Bronchus fibroblast of lung (primary cell): ENCODE measurements around the genes PTGFR, IFI44, ADGRL2 and SAMD13.

GRCh38 chr1:78250261-78250943, 204.6 kb downstream of the GIPC2 start:
- RAMPAGE, long total RNA = no peak

DNA sequence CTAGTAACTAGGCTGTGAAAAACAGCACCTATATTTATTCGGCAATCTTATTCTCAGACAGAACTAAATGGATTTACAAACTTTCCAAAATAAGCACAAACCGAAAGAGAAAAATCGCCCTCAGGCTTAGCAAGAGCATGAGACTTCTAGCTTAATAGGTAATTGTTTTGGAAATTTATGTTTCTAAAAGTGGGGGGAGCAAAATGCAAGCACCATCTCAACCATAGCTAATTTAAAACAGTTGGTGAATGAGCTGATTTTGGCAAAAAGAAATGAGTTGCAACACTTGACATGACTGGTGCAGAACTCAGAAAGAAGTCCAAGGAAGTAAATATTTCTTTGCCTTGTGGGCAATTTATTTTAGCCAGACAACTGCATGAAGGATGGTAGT, 71.5 kb upstream of the PTGFR start:
- RAMPAGE, long total RNA = no peak

DNA sequence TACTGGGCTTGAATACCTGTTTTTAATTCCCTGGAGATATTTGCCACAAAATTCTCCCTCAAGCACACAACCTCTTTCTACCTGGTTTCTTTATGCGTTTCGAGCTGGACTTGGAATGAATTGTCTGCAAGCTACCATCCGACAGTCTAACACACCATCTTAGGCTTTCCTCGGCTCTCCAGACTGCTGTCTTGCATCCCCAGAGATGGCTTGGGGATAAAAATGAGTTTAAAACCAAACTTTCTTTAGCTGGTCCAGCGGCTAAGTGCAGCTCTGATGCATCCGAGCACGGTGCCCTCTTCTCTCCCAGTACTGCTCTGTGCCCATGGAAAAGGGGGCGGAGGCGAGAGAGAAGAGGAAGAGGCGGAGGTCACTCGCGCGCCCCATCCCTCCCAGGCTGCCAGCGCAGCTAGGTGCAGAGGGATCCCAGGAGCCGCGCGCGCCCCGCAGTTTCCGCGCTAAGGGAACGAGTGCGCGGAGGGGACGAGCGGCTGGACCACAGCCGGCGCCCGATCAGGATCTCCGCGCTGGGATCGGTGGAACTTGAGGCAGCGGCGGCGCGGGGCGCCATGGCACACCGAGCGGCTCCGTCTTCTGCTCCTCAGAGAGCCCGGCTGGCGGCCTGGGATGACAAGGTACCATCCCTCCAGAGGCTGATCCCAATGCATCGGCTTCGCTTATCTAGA, at the start of gene PTGFR:
Gene PTGFR (plus strand): TSS at position 373 of the 686 bp plus-strand sequence.
- RAMPAGE, long total RNA = start-site peak on the plus strand centred at position 399 of the sequence, 36 bp wide, 197 and 137 reads in 2 replicates

- RAMPAGE, long total RNA = no peak
These were observed 2.6 kb upstream of the IFI44L start for GRCh38 chr1:78617699-78617961.

- RAMPAGE, long total RNA = no peak
These were observed 3.2 kb downstream of the IFI44L start for GRCh38 chr1:78623493-78623896.

- RAMPAGE, long total RNA = no peak
These were observed 7.5 kb upstream of the IFI44 start for GRCh38 chr1:78642046-78642697.

DNA sequence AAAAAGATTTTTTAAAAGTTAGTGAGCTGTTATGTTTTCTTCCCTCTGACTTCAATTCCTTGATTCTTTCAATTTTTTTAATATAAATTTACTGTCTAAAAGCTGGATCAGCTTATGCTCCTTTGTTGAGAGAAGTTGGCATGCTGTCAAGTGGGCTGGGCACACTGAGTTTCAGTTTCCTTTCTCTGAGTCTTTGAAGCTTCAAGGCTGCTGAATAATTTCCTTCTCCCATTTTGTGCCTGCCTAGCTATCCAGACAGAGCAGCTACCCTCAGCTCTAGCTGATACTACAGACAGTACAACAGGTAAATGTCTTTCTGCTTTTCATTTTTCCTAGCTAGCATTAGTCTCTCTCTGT, at the start of gene IFI44:
Gene IFI44 (plus strand): TSS at position 230 of the 357 bp plus-strand sequence.
- RAMPAGE, long total RNA = no peak

DNA sequence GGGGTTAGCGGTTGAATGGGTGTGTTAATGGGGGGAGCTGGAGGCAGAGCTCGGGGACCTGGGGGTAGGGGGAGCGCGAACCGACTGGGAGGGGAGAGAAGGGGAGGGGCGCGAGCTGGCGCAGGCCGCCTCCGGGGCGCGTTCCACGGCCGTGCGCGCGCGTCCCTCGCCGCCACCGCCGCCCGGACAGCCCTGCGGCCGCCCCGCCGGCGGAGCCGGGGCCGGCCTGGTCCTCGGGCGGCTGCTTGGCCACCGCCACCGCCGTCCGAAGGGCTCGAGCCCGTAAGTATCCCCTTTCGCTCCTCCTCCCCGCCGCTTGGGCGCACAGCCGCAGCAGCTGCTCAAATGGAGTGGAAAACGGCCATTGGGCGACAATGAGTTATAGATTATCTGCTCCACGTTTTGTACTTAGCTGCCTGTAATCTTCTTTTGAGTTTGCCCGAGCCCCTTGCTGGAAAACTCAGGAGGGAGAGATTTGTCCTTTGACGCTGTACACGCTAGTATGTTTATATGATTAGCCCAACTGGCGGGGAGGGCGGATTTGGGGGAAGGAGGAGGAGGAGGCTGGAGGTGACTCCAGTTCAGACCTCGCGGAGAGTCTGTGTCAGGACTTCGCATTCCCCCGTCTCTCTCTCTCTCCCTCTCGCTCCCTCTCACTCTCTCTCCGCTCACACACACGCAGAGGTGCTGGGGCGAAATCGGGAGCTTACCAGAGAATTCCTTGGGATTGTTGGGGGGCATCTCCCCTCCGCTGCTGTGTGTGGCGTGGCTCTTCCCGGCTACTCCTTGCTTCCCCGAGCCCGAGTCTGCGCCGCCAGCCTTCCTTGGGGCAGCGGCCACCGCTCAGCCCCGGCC, at the start of gene ADGRL2:
Gene ADGRL2 (plus strand): TSS at position 148 of the 855 bp plus-strand sequence.
- RAMPAGE, long total RNA = start-site peak on the plus strand centred at position 207 of the sequence, 45 bp wide, 9 and 15 reads in 2 replicates

- RAMPAGE, long total RNA = no peak
These were observed 490.6 kb downstream of the TTLL7 start for GRCh38 chr1:83508328-83508822.

DNA sequence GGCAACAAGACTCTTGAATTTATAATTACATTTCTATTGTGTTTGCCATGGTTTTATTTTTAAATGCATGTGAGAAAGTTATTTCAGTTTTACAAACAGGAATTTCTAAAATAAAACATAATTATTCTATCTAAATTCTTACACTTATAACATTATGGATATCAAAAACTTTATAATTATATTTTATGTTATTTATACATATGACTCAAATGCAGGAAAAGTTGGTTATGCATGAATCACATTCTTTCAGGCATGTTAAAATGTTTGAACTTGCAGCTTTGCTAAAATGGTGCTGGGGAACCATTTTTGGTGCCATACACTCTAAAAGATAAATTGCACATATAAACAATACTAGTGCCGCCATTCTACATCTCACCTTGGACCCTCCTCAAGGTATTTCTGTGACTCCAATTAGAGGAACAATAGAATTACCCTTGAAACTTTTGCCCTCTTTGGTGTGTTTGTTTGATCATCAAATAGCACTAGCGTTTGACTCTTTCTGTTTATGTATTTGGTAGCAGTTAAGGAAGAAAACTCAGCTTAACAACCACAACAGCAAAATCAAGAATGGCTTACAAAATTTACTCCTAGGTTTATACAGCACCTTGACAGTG, 962 bp downstream of the PRKACB start:
- RAMPAGE, long total RNA = no peak

- RAMPAGE, long total RNA = no peak
These were observed 2.2 kb downstream of the PRKACB start for GRCh38 chr1:84146282-84146642.

DNA sequence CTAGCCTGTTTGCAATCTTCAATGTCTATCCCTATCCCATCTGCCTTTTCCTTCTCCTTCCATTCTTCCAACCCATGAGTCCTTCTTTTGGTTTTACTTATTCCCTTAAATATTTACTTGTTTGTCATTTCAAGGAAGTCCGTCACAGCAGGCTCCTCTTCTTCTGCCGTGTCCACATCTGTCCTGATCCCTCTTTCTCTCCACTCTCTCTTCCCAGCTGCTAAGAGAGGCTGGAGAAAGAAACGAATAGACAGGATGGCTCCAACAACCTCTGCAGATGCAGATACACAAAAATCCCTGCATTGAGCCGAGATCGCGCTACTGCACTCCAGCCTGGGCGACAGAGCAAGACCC, 4.0 kb upstream of the SAMD13 start:
- RAMPAGE, long total RNA = no peak

DNA sequence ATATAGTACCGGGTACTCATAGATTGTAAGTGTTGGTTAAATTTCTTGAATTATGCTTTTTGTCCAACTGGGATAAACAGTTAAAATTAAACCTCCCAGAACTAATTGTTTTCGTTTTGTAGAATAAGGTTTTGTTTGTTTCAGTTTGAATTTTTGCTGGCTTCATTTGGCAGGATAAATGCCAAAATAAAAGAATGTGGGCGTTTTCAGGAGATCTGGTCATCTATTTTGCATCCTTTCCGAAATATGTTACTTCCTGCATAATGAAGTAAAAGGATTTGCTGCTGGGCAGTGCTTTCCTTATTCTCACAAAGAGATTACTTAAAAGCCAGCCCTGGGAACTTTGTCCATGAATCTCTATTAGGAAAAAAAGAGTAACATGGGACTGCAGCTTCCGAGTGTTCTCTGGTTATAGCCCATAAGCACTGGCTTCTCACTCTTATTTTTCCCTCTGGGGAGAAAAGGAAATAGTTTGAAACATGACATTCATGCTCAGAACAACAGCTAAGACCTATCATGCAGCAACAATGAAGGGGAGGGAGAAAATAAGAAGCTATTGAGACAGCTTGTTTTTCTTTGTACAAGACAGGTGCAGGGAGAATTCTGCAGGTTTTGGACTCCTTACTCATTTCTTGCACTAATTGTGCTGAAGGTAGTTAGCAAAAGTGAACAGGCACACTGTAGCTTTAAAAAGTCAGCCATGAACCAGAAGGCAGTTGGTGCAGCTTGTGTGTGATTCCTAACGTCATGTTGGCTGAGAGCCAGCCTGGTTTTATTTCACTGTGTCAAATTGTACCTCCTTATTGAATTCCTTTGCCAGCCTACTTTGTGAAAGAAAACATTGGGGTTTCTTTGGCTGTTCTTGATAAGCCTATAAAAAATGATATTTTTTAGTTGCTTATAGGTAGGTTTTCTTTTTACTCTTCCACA, at the start of gene SAMD13:
Gene SAMD13 (plus strand): TSS at position 811 of the 930 bp plus-strand sequence.
- RAMPAGE, long total RNA = no peak

DNA sequence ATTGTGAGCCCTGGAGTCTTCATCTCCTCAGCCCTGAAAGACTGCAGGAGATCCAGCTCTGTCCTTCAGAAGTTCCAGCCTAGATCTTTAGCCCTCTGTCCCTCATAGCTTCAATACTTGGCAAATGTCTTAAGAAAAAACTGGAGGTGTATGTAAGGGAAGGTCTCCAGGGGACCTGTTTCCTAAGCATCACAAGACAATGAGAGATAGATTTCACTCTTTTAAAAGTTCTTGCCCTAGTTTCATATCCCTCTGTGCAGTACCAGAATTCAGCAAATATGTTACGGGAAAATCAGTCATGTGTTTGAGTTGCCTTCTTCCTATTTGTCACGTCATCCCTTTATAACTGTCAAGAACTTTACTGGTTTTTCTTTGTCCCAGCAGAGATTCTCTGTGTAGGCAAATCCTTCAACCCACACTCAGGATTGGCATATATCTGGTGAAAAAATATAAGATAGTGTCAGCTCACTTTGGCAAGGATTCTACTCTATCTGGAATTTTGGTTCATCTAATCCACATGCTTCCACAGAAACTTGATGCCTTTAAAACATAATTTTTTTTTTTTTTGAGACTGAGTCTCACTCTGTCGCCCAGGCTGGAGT, 32.3 kb downstream of the DNASE2B start:
- RAMPAGE, long total RNA = no peak

DNA sequence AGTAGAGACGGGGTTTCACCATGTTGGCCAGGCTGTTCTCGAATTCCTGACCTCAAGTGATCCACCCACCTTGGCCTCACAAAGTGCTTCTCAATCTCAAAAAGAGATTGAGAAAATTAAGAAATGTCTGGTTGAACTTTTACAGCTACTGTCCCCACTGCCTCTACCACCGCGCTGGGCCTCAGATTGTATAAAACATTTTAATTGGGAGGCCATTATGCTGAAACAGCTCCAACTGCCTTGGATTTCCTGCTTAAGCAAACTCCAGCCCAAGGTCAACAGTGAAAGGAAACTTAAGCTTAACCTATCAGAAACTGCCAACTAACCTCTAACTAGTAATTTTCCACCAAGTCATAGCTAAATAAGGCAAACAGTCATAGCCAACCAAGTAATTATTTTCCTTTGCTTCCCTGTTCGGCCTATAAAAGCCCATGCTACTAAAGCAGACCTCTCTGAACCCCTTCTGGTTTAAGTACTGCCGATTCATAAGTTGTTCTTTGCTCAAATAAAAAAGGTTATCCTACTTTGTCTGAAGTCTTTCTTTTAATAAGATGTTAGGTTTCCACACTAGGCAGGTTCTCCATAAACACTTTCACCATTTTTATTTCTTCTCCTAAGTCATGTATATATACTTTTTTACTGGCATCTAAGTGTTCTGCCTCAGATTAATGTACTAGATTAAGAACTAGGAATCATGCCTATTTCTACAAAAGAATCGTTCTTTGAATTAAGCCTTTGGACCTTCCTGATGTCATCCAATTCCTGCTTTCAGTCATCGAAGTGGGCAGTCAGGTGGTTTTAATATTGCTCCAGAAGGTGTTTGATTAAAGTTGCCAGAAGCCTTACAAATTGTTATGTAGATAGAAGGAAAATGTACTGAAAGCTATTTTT, 1.1 kb downstream of the CTBS start:
- RAMPAGE, long total RNA = no peak

DNA sequence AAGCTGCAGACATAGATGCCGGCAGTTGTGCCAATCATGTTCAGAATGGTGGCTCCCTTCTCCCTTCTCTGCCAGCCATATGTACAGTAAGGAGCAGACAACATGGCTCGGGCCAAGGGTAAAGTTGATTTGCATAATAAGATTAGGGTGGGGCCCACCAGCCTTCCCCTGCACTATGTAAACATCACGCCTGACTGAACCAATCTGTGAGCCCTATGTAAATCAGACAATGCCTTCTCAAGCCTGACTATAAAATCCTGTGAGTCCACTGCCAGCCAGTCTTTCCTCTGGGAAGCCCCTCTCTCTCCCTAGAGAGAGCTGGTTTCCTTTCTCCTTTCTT, 9.0 kb upstream of the CTBS start:
- RAMPAGE, long total RNA = no peak

DNA sequence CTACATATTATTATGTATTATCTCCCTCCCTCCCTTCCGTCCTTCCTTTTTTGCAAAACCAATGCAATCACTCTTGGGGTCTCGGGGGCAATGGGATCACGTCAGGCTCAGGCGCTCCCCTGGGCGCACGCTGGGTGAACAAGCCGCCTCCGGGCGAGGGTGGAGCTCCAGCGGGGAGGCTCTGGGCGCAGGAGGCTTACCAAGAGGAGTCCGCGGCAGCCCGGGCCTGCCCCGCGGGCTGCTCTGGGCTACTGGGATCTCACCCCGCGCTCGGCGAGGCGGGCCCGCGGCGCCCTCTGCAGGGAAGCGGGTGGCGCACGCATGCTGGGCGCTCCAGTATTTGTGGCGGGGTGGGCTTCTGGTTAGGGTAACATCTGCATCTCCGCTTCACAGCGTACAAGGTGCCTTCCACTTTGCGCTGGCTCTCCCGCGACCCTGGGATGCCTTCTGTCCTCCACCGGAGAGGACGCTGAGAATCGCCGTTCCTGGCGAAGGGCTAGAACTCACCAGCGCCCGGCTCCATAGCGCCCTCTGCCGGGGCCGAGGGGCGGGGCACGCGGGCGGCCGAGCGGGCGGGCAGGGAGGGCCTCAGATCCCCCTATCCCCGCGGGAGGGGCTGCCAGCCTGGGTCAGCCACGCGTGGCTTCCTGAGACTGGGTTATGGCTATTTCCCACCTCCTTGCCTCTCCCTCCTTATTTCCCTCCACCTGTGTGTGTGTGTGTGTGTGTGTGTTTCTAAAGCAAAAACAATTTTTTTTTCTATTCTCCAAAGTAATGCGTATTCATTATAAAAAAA, 46.5 kb upstream of the CTBS start:
- RAMPAGE, long total RNA = no peak

DNA sequence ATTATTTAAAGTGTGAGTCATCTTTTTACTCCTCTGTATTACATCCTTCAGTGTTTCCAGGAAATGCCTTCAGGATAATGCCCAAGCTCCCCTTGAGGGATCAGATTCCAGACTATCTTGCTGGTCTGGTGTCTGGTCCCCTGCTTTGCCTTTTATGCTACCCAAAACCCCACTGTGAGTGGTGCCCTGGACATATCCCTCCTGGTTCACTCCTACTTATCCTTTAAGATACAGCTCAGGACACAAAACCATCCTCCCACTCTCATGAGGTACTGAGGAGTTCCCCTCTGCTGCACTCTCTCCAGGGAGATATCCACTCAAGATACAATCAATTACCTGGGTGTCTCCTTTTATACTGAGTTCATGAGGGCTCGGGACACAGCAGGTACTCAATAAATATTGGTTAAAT, 57.2 kb downstream of the SSX2IP start:
- RAMPAGE, long total RNA = no peak

DNA sequence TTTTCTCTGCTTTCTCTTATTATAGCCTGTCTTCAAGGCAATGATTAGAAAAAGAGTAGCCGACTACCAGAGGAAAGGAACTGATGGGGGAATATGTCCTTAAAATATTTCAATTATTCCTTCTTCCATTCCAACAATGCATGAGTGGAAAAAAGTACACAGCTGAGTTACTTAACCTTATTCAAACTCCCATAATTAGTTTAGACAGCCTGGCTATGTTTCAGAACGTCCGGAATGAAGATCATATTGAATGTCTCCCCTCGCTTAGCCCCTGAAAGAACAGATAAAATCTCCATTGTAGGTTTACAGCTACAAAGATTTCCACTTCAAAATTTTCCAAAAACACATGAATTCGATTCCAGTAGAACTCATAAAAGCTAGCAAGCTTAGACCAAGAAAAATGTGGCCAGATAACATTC, 29.2 kb upstream of the SSX2IP start:
- RAMPAGE, long total RNA = no peak

- RAMPAGE, long total RNA = no peak
These were observed 65.5 kb downstream of the SYDE2 start for GRCh38 chr1:85135205-85135888.